Measurements from ENCODE around the gene PSMA1.

DNA sequence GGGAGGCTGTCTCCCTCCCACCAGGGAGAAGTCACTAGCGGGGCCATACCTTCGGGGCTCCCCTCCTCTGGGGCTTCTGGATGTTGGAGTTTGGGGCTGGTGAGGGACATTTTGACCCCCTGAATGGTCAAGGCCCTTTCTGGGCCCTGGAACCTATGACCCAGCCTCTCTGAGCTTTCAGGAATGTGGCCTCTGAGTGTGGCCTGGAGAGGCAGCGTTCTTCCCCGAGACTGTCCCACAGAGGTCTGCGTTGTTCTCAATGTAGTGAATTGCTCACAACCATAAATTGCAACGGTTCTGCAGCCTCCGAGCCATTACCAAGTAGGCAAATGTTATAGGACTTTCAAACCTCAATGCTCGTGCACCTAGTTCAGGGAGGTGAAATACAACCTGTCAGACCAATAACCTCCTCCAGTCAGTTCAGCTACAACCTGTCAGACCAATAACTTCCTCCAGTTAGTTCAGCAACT is 34.0 kb downstream of the MICAL2 start:
- PRO-cap, result no peak

DNA sequence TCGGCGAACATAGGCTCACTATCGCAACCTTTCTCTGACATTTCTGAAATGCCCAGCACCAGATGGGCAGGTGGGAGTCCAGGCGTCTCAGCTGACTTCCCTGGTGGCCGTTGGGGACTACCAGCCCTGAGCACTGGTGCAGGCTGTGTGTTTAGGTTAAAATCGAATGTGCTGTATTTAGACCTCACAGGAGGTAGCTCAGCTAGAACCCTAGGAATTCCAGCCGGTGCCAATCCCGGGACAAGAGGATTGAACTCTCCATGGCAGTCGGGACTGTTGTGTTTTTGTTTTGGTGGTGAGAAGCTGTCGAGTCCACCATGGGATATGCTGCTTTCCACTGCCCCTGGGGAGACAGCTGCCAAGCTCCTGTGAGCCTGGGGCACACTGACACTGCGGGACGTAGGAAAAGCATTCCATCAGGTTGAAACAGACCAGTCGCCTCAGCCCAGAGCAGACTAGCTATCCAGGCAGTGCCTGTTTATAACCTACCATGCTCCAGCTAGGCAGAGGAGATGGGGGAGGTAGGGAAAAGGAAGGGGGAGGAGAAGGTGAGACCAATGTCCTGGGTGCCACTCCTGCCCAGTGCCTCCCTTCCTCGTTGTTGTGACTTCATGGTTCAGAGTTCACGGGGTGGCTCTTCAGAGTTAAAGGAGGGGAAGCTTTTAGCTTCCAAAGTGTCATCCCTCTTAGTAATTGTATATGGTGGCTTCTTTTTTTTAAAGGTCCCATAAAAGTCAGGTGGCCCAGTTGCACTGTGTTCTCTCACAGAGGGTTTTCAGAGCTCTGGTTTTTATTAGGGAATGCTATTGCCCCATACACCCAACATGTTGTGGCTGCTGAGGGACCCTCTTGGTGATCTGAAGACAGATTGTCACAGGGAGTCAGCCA is 53.0 kb downstream of the MICAL2 start:
- PRO-cap, result no peak

GRCh38 chr11:12178962-12179442 is 68.6 kb downstream of the MICAL2 start:
- PRO-cap, result no peak

DNA sequence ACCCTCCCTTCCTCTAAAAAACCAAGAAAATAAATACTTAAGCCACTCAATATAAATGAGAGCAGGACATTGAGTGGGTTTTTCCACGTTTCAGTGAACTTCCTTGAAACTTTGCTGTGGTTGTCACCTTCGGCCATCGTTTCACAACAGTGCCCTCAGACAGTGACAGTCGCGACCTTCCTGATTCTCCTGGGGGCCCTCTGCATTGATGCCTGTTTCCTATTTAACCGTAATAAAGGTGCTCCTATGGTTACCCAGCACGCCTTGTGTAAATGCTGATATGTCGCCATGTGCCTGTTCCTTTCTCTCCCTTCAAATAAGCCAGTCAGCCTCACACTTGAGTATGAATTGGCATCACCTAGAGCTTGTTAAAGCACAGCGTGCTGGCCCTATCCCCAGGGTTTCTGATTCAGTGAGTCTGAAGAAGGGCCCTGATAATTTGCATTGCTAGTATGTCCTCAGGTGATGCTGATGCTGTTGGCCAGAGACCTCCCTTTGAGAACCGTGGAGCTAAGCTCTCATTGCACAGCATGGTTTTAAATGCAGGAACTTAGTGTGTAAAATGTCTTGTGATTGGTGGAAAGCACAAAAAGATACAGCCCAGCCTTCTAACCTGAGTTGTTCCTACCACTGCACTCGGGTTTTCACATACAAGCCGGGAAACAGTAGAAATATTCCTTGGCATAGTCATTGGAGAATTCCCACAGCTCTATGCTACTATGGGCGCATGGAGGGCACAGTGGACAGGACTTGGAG is 104.9 kb downstream of the MICAL2 start:
- PRO-cap, result no peak

DNA sequence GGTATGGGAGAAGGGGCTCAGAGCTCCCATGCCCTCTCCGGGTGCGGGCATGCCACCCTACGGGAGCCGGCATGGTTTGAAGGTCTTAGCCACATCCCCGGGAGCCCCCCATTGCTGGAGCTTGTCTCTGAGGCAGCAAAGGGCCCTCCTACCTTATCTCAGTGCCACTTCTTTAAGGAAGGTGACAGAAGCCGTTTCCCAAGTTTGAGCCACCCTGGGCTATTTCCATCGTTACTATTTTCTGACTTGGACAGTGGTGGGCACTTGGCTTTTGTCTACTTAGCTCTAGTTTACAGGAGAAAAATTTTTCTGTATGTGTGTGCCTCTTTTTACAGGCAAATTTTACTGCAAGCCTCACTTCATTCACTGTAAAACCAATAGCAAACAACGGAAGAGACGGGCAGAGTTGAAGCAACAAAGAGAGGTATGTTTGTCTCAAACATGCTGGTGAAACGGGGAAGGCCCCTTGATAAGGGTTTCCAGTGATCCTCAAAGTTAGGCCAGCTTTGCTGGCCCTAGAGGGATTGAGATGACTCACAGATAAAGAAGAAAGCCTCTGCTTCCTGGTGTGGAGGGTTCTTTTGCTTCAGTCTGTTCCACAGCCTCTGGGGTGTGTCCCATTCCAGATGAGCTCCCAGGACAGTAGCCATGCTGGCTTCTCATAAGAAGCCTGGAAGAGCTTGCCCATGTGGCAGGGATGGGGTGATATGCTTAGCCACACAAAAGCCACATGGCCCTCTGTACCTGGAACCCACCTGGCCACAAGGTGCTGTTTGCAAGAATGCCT is 119.0 kb upstream of the PARVA start:
- PRO-cap, result no peak

- PRO-cap, result no peak
Measured at GRCh38 chr11:12539324-12540239, 134.6 kb upstream of the TEAD1 start.

DNA sequence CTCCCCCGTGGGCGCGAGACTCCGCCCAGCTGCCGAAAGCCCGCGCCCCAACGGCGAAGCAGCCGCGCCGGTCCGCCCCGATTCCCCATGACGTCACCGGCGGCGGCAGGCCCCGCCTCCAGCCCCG is 145 bp upstream of the TEAD1 start:
- PRO-cap, result no peak

DNA sequence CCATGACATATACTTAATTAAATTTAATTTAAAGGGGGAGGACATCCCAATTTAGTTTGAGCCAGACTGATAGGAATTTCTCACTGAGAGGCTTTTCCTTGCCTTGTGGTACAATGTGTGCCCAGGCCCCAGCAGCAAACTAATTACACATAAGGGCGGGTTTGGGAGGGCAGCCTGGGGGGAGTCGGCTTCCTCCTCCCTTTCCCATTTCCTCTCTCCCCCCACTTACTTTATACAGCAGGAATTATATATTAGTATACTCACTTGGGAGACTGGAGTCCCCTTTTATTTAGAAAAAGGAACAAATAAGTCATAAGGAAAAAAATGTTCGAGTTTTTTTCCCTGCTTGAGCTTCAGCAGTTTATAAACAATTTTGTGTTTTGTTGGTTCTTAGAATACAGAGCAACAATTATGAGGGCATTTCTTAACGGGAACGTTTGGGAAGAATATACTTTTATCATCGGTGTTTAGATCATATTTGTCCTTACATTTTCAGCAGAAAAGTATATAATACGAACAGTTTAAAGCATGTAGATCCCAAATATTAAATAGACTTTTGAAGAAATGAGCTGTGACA is 3.1 kb downstream of the TEAD1 start:
- PRO-cap, result no peak

DNA sequence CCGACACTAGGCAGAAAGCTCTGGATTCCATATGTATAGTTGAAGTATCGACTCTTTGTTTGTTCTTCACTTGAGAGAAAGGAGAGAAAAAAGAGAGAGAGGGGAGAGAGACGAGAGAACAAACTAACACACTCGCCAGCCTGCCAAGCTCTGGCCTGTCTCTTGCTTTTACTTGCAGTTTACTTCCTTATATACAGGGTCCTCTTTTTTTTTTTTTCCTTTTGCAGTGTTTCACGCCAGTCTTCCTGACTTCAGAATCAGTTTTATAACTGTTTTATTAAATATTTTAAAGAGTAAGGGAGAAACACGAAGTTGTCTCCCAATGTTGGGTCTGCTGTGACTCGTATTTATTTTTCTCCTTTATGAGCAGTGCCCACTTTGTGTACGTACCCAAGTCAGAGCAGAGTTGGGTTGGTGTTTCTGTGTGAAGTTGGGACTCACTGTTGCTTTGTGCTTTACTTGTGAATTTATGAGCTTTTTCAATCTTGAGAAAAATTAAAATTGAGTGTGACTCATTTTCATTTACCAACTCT is 20.0 kb downstream of the TEAD1 start:
- PRO-cap, result bidirectional peak, plus-strand start at position 363 of the sequence, minus-strand start at position 164 of the sequence

GRCh38 chr11:12767346-12768234 is 93.4 kb downstream of the TEAD1 start:
- PRO-cap, result no peak

DNA sequence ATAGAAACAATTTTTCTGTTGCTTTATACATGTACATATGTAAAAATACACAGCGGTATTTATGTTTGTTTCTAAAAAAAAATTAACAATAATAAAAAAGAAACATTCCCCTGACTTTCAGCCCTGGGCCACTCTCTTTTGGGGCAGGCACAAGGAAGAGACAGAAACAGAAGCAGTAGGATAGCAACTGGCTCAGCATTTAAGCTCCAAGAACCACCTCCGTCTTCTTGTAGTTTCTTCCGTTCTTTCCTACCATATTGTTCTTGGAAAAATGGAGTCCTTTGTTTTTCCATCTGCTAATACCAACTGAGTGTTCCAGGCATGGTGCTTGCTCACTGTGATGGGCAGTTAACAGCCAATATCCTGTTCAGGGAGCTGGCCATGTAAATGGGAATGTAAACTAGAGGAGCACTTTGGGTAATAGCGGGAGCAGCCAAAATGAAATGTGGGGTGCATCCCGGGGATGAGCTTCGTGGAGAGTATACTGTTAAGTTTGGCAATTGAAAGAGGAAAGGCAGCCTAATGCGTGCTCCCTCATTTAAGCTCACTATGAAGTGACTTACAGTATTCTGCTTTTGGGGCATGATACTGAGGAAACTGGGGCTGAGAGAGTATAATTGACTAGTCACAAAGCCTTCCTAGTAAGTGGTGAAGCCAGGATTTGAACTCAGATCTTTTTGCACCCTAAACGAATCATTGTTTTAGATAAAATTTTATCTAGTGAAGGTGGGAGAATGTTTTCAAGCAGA is 142.4 kb upstream of the RASSF10 start:
- PRO-cap, result no peak

DNA sequence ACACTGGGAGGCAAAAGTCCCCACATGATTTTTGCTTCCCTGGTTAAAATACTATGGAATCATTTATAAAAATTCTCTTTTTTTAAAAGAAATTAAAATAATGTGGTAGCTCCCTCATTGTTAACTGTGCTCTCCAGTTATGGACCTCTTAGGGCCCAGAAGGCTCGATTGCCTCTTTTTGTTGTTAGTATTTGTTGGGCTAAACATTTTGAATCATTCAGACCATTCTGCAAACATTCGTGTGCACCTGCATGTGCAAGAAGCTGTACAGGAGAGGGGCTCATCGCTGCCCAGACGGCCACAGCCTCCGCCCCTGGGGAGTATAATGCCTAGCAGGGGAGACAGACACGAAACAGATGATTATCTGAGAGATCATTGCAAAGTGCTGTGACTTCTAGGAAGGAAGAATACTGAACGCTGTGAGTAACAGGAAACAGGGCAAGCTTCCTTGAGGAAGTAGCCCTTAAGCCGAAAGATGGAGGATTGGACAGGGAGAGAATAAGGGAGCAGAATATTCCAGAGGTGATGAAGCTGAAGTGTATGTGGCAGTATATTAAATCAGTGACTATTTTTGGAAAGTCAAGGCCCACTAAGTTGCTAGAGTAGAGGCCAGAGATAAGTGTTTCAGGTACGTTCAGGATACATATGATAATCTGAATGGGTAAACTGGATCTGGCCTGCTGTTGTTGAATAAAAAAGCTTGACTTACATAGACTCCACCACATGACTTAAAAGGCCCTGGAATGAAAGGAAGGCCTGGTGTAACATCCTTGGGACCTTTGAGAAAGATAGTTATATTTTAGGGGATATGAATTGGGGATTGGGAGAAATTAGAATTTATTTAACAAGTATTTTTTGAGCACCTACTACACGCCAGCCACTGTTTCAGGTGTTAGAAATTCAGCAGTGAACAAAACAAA is 123.2 kb upstream of the RASSF10 start:
- PRO-cap, result no peak

GRCh38 chr11:12888621-12889761 is 120.1 kb upstream of the RASSF10 start:
- PRO-cap, result no peak

GRCh38 chr11:13303352-13304347 is 26.1 kb downstream of the BMAL1 start:
- PRO-cap, result no peak

- PRO-cap, result no peak
Measured at GRCh38 chr11:13316359-13316961, 38.9 kb downstream of the BMAL1 start.

DNA sequence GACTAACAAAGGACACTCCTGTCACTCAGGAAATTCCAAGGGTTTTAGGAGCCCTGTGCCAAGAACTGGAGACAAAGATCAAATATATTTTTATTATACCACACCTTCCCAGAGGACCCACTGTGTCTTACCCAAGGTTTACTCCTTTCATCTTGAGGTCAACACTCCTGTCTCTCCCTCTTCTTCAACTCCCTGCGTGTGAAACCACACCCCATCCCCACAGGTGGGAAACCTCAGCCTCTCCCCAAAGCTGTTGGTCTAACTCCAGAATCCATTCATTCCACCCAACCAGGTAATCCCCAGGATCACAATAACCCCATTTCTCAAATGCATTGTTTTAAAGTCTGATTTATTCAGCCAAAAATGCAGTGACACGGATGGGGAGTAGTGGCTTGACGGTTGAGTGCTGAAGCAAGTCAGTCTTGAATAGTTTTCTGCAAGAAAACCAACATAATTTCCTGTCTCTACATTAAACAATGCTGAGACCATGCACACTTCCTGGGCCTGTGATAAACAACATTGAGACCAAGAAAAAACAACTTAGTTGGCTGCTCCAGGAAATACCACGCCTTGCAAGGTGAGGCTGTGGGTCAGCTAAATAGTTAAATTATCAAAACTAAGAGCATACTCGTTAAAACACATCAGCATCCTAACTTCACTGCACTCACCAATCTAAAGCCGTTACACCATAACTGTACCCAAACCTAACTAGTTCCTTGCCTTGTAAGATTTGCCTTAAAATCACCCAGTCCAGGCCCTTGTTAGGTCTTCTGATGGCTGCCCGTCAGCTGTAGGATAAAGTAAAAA is 38.5 kb upstream of the SPON1 start:
- PRO-cap, result no peak

- PRO-cap, result no peak
Measured at GRCh38 chr11:14074993-14075516, 112.5 kb downstream of the SPON1 start.

DNA sequence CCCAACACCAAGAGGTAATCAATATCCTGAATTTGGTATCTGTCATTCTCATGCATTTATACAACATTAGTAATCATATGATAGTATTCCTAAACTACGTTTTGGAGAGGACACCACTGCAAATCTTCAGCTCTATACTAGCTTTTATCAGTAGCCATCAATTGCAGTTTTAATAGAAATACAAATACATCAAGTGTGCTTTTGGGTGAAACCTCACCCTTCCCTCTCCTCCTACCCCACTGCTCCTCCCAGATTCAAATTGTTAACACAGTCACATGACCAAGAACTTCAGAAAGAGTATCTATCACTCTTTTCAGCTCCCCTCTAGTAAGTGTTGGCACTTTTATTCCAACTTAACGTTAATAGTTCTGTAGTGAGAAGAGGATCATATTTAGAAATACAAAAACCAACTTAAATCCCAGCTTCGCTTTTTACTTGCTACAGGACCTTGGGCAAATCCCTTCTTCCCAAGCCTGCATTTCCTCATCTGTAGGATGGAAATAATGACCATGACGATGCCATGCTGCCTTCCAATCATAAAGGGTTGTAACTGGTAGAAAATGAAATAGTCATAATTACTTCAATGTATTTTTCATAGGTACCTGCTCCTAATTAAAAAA is 17.0 kb downstream of the RRAS2 start:
- PRO-cap, result no peak

DNA sequence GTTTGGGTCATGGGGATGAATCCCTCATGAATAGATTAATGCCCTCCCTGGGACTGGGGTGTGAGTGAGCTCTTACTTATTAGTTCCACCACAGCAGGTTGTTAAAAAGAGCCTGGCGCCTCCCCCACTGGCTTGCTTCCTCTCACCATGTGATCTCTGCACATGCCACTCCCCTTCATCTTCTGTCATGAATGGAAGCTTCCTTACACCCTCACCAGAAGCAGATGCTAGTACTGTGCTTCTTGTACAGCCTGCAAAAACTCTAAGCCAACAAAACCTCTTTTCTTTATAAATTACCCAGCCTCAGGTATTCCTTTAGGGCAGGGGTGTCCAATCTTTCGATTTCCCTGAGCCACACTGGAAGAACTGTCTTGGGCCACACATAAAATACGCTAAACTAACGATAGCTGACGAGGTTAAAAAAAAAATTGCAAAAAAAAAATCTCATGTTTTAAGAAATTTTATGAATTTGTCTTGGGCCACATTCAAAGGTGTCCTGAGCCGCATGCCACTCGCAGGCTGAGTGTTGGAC is 8.6 kb downstream of the RRAS2 start:
- PRO-cap, result no peak

DNA sequence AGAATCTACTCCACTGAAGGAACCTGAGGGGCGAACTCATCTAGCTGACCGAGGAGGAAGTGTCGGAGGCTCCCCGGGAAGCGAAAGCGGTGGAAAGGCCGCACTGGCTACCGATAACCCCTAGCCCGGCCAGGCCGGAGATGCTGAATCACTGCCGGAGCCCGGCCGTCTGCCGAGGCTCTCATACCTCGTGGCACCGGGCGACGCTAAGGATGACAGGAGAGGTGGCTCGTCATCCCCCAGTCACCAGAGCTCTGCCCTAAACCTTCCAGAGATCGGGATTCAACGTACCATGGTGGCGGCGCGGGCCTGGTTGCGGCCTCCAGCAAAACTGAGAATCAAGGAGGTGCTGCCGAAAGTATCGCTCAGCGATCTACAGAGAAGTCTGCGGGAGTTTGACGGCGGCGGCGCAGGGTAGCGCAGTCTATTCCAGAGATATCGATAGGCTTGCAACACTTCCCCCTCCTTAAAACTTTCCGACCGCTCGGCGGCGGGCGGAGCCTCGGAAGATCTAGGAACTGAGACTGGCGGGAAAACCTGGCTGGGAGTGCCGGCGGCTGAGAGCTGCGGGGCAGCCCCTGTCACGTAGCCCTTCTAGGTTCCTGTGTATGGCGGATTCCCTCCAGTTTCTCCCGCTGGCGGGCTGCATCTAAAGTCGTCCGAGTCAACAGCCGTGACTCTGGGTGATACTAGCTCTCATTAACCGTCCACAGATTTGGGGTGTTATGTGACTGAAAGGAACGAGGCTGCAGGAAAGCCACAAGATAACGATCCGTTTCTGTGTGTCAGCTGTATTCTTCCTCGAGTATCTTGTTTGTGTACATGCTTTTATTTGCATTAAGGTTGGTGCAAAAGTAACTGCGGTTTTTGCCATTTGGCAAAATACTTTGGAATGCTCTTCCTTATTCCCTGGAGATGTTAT is at the start of gene PSMA1:
PSMA1 (minus strand) TSS at position 381 of the 922 bp plus-strand sequence.
- PRO-cap, result bidirectional peak, plus-strand start at position 533 of the sequence, minus-strand start at position 333 of the sequence; unidirectional peak, minus-strand start at position 803 of the sequence